ENCODE data around the genes WDR49 and GOLIM4.

GRCh38 chr3:161878379-161878579 is 381.7 kb downstream of the OTOL1 start:
- PRO-cap: no peak

- PRO-cap: no peak
Measured at GRCh38 chr3:165148687-165149004, 47.5 kb downstream of the SLITRK3 start.

GRCh38 chr3:165192405-165193261 is 3.6 kb downstream of the SLITRK3 start:
- PRO-cap: no peak

DNA sequence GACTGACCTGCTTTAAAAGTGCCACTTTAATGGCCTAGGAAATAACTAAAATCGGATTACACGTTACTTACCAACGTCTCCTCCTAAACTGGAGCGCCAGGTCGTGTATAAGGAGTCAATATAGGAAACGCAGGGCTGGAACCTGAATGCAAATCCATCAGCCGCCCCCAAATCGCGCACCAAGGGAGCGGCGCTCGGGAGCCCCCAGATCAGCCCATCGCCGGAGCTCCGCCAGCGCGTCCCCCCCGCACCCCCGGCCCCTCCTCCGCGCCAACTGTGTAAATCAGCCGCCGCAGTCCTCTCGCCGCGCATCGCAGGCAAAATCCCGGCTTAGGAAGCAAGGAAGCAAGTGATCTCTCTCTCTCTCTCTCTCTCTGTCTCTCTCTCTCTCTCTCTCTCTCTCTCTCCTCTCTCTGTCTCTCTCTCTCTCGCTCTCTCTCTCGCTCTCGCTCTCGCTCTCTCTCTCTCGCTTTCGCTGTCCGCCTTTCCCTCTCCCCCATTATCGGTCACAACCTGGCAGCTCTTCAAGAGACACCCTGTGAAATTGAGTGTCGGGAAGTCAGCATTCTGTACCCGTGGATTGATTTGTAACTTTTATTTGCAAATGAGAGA is 443 bp upstream of the SLITRK3 start:
- PRO-cap: no peak

DNA sequence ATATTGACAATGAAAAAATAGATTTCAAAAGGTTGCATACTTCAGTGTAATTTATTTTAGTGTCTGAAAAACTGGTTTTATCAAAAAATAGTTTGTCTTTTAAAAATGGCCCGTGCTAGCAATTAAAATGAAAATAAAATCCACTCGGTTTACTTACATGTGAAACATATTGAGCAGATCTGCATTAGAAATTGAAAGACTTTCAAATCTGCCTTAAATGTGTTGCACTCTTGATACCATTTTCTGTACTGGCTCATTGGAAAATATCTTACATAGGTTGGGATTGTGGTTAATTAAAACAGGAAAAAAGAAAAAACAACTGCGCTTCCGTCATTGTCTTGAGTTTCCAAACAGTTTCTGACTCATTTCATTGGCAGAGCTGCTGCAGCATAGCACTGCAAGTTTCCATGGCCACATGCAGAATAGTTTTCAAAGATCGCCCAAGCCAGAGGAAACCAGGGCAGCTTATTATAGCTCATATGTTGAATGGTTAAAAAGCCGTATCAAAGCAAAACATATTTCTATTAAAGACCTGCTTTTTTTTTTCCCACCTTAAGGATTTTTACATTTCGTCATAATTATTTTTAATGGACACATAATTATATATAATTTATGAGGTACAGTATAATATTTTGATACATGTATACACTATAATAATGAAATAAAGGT is 446.6 kb upstream of the BCHE start:
- PRO-cap: no peak

DNA sequence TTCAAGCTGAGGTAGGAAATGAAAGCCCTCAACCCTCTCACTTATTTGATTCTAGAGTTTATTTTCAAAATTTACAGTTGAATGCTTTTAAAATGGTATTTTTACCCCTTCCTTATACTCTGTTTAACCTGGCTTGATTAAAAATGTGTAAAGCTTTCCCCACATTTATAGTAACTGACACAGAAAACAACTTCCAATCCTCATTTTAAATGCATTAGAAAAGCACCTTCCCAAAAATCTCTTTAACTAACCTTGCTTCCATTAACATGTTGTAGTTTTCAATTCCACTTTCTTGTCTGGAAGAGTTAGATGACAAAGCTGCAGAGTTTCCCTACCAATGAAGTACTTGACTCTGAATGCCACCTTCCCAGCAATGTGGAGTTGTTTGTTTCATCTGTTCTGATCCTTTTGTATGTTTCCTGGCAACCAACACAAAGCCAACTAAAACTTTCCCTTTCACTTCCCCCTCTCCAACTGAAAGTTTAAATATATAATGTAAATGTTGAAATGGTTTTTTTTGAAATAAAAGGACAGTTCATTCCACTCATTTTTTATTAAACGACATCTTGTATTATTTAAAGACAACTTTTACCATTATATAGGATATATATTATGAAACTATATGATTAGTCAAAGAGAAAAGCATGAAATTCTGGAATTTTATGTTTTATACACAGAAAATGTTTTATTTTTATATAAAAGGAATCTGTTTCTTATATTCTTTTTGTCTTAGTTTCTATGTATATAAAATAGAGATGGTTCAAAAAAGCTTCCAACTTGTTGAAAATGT is at the start of gene WDR49:
Gene WDR49, minus strand, starts transcription at position 360 of the 790 bp plus-strand sequence.
- PRO-cap: no peak

GRCh38 chr3:167735784-167736178 is 260 bp downstream of the SERPINI1 start:
- PRO-cap: no peak

DNA sequence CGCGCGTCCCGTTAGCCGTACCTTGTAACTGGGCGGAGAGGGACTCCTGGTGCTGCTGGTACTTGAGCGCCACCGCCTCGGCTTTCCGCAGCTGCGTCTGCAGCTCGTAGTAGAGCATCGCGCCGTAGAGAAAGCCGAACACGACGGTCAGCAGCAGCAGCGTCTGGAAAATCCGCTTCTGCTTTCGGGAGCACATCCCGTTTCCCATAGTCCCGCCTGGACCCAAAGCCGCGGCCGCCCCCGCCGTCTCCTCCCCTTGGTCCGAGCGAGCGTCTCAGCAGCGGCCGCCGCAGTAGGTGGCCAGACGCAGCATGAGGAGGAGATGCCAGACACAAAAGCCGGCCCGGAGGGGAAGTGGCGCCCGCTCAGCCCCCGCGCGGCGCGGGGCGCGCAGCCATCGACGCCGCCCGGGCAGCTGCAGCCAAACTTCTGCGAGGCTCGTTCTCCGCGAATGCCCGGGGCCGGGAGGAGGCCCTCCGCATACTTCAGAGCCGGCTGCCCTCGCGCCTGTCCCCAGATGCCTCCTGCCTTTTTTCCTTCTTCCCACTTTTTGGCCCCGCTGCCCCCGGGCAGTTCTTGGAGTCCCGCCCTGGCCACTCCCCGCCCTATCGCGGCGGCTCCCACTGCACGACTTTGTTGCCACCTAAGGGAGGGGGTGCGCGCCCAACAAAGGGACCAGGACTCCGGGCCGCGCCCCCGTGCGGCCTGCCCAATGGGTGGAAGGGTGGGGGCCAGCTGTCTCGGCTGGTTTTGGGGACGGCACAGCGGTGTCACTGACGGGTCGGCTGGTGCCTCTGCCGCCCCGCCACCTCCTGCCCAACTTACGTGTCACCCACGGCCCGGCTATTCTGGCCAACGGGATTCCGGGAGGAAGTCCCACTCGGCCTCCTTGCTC is at the start of gene GOLIM4:
Gene GOLIM4, minus strand, starts transcription at position 847 of the 895 bp plus-strand sequence.
- PRO-cap: bidirectional peak, plus-strand start at position 280 of the sequence, minus-strand start at position 313 of the sequence; bidirectional peak, plus-strand start outside the sequence, minus-strand start at position 847 of the sequence

- PRO-cap: no peak
Measured at GRCh38 chr3:168876161-168877021, 780.7 kb upstream of the GOLIM4 start.

DNA sequence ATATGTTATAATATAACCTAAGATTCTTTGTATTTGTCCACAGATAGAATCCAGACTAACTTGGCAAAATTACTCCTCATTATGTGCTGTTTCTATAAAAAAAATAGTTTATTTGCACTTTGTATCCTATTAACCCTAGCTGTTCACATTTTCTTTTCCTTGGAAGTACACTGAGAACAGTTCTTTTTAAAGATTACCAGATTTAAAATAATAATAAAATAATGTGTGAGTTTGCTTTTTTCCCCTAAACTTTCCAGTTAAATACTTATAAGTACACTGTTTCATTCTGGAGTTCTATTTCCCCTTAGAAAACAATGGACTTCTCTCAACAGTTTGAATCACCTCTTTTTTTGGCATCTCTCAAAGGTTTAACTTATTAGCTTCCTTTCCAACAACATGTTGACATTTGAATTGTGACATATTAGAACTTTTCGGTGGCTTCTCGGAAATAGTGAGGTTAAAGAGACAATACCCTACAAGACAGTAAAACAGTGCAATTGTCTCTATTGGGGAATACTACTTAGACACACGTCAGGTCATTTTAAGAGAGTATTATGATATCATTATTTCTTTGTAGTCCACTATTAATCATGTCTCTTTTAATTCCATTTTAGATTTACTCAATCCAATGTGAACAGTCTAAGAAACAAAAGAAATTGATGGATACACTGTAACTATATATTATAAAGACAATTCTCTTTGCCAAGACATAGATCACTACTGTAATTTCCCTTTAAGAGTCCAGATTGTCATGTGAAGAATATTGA is 529.8 kb downstream of the MECOM start:
- PRO-cap: no peak

GRCh38 chr3:169227718-169228323 is 435.7 kb downstream of the MECOM start:
- PRO-cap: no peak

DNA sequence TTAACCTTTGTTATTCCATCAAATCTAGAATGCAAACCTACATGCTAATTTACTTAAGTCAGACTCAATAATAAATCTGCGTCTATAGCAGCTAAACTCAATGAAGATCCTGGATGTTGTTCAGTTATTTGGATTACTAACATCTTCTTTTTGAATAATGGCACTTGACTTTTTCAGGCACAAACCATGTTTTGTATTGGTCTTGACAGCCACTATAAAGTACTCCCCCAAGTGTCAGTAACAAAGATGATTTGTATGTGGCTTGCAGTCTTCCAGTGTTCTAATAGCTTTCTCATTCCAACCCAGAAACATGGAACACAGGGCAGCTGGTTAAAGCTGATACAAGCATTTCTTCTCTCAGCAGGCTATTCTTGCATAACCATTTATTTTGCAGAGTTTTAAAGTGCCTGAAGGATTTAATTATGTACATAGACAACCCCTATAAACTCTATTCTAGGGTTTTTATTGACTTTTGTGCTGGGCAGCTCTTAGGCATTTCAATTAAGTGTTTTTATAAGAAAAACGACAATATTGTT is 420.4 kb downstream of the MECOM start:
- PRO-cap: no peak

DNA sequence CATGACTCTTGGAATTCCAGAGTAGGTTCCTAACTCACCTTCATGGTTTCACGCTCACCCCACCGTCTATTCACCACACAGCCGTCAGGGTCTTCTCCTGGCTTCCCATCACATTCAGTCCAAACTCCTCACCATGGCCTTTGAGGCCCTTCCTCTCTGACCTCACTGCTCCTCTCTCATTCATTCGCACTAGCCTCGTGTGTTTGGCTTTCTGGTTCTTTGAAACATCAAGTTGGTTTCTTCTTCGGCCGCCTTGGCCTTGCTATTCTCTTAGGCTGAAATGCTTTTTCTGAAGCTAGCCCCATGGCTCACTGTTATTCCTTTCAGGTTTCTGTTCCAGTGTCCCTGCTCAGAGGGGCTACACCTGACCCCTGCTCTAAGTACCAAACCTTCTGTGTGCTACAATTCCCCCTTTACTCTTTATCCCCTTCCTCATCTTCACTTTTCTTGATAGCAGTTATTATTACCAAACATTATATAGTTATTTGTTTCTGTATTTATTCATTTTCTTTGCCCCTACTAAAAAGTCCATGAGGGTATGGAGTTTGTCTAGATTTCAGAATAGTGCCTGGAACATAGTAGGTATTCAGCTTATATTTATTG is 370.2 kb downstream of the MECOM start:
- PRO-cap: no peak

DNA sequence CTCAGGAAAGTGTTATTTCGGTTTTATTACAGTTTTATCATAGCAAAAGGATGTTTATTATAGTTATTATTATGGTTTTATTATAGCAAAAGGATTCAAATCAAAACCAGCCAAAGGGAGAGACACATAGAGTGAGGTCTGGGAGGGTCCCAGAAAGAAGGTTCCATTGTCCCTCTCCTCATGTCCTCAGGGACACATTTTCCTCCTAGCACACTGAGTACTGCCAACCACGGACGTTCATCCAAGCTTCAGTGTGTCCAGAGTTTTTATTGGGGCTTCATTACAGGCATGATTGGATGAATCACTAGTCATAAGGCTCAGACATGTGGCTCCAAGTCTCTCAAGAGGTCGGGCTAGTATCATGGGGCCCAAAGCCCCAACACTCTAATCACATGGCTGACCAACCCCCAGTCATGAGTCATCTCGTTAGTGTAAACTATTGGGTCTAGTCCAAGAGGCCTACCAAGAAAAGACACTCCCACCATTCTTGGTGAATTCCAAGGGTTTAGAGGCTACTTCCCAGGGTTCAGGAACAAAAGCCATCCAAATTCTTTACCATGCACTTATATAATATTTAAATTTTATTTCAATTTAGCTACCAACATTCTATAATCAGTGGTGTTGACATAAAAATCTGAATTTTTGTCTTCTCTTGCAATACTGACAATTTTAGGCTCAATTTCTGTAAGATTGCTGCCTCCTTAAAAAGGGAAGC is 8.9 kb downstream of the ACTRT3 start:
- PRO-cap: no peak

GRCh38 chr3:169773511-169774335 is 527 bp downstream of the MYNN start:
- PRO-cap: bidirectional peak, plus-strand start at chr3:169773759, minus-strand start at chr3:169773638; unidirectional peak, minus-strand start at chr3:169773824

GRCh38 chr3:169813775-169814536 is 1.3 kb upstream of the LRRC34 start:
- PRO-cap: no peak

- PRO-cap: no peak
Measured at GRCh38 chr3:169821980-169822979, 9.6 kb upstream of the LRRC34 start.

DNA sequence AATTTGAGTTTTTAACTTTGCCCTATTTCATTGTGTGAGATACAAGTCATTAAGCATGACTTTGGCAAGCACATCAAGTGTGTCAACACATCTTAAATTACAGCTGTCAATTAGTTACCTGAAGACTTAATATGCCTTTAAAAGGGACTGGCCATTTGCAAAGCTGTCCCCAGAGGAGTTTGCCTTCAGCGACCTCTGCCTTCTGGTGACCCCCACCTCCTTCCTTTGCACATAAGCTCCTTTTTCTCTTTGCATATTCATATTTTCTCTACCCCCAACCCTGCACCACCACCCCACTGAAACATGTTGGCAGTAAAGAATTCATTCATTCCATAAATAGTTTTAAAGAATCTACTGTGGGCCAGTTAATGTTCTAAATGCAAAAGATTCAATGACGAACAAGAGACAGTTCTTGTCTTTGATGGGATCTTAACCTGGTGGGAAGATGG is 342 bp upstream of the LRRC31 start:
- PRO-cap: no peak

DNA sequence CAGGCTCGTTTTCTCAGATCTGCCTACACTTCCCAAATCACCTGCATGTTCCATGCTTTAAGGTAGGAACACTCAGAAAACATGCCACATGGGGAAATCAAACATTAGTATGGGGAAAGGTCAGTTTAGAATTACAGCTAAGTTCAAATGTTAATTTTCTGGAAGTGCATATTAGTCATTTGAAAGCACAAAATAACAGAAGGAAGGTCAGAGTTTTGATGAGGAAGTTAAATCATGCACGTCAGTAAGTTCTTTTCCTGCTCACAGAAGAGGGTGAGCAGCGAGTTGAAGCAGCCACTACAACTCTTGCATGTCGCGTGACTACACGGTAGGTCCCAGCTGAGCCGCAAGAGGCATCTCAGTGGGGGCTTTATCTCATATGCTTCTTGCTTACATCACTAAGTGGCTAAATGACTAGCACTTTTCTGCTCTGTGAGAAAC is 21.4 kb upstream of the SEC62 start:
- PRO-cap: no peak

- PRO-cap: no peak
Measured at GRCh38 chr3:169965988-169966393, 616 bp upstream of the SEC62 start.